Islet of Langerhans (tissue), 1 donor: ENCODE measurements around a stretch of chr6.

GRCh38 chr6:137414963-137416139 lies 78.8 kb downstream of the OLIG3 start:
- RRBS = no CpG with 5 or more reads among the region's 29 CpGs

DNA sequence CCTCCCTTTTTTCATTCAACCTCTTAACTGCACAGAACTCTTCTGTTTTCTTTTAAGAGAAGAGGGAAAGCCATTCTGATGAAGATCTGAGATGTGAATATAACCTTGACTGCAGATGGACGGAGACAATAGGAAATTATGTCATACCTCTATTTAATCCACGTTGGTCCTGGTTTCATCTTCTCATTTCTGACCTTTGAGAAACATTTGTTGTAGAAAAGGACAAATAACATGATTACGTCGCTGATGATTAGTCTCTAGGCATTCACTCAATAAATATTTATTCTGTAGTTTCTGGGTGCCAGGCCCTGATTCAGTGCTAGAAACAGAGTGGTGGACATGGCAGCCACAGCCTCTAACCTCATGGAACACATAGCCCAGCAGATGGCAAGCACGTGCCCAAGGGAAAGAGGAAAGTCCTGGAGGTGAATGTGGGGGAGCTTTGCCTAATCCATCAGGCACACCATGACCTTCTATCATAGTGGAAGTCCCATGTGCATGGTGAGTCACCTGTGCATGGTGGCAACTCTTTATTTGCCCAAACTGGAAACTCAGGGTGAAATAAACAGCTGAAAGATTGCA lies 143.2 kb upstream of the TNFAIP3 start:
- RRBS = no CpG with 5 or more reads among the region's 5 CpGs

DNA sequence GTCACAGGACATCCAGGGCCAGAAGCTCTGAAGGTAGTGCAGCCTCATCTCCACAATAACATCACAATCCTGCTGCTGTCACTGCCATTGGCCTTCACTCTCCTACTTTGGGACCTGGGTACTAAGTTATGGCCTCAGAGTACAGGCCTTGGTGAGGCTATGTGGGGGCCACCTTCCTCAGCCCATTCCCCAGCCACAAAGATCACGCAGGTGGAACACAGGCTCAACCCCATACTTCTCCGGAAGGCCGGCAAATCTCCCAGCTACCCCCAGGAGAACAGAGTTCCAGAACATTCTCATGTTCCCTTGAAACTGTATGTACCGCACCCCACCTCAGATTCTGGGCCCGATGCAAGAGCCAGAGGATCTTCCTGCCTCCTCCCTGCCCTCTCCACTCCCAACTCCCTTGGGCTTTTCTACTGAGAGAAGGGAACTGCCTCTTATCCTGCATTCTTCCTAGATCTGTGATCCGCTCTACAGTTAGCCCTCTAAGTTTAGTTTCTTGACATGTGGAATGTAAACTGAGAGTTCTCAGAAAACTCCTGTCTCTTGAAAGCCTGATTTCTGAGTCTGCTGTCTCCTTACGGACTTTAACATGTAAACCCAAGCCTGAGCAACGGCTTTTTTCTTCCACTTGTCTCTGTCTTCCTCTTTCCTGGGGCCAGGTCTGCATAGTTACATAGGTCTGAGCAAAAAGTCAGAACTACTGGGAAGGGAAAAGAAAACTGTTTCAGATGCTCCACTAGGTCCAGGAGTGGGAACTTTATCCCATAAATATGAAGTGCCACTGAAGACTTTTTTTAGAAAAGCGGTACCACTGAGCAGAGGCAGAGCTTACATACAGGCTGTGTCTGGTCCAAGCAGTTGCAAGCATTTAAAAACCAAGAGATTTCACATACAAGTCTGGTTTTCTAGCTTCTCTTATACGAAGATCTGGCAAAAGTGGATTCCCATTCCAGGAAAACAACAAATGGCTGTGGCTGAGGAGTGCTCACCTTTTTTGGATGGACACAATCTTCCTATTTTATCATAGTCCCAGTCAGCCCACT lies 86.5 kb upstream of the TNFAIP3 start:
- RRBS = no CpG with 5 or more reads among the region's 10 CpGs

GRCh38 chr6:137811162-137811780 lies 55.8 kb upstream of the TNFAIP3 start:
- RRBS = no CpG with 5 or more reads among the region's 11 CpGs

DNA sequence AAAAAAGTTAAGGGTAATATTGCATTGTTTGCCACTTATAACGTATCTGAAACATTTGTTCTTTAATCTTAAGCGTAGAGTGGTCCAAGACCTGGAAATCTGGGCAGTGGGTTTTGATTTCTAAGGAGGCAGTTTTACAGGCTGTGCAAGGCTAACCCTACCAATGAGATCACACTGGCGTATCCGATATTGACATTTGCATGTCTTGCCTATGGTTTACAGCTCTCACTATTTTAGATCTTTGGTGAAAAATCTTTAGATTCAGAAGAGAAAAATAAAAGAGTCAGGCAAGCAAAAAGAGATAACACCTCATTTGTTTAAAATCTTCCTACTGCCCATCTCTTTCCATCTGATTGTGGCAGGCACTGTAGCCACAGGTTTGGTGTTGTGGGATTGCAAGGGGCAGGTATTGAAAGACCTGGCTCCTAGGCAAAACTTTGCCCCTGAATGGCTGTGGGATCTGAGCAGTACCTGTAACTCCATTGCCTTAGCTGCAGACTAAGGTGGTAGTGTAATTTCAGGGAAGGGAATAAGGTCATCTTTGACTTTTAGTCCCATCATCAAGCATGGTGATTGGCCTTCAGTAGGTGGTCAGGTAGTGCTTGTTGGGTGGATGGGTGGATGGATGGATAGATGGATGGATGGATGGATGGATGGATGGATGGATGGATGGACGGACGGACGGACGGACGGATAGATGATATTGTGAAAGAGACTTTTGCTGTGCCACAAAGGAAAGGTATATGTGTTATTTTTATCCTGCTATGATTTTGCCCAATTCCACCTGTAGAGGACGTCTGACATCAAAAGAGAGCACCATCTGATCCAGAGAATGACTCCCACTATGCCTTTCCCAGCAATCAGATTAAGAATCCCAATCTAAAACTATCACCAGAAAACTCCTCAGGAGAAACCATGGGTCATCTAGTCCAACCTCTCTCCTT lies 1.9 kb downstream of the TNFAIP3 start:
- RRBS = no CpG with 5 or more reads among the region's 10 CpGs

DNA sequence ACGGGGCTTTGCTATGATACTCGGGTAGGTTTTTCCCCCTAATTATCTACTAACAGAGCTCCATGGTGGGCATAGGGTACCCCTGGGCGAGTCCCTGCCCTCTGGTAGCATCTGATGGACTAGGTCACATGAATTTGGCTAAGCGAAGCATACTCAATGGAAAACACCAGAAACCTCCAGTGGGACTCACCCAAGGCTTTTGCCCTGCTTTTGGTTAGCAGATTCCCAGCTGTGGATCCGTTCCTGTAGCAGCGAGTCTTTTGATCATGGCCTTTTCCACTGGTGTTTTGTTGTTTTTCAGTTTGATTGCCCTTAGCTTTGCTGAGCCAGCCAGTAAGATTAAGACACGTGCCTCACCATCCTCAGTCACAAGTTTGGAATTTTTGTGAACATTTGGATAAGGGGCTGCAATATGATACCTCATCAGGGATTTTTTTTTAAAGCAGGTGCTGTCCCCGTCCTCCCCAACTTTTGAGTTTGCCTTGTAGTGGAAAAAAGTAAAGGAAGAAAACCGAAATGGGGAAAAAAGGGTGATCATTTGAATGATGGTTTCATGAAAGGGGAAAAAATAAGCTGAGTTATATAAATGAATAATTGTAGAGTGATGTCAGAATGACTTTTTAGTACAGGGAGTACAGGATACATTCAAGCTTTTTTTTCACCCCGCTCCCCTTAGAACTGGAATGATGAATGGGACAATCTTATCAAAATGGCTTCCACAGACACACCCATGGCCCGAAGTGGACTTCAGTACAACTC lies 8.1 kb downstream of the TNFAIP3 start:
- RRBS = no CpG with 5 or more reads among the region's 11 CpGs

GRCh38 chr6:137878299-137879013 lies 11.4 kb downstream of the TNFAIP3 start:
- RRBS = 89% methylated on average over 8 of the region's 20 CpGs

GRCh38 chr6:138227099-138227921 lies 9.0 kb upstream of the PBOV1 start:
- RRBS = no CpG with 5 or more reads among the region's 11 CpGs

GRCh38 chr6:138267885-138268390 lies 49.6 kb upstream of the PBOV1 start:
- RRBS = no CpG with 5 or more reads among the region's 2 CpGs

DNA sequence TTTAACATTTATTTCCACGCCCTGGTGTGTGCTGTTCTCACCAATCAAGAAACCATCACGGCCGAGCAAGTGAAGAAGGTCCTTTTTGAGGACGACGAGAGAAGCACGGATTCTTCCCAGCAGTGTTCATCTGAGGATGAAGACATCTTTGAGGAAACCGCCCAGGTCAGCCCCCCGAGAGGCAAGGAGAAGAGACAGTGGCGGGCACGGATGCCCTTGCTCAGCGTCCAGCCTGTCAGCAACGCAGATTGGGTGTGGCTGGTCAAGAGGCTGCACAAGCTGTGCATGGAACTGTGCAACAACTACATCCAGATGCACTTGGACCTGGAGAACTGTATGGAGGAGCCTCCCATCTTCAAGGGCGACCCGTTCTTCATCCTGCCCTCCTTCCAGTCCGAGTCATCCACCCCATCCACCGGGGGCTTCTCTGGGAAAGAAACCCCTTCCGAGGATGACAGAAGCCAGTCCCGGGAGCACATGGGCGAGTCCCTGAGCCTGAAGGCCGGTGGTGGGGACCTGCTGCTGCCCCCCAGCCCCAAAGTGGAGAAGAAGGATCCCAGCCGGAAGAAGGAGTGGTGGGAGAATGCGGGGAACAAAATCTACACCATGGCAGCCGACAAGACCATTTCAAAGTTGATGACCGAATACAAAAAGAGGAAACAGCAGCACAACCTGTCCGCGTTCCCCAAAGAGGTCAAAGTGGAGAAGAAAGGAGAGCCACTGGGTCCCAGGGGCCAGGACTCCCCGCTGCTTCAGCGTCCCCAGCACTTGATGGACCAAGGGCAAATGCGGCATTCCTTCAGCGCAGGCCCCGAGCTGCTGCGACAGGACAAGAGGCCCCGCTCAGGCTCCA lies 43.2 kb upstream of the SMIM28 start:
- RRBS = 89% methylated on average over 6 of the region's 33 CpGs

GRCh38 chr6:138403160-138403853 lies 716 bp upstream of the HEBP2 start:
- RRBS = 5% methylated on average over 10 of the region's 39 CpGs

DNA sequence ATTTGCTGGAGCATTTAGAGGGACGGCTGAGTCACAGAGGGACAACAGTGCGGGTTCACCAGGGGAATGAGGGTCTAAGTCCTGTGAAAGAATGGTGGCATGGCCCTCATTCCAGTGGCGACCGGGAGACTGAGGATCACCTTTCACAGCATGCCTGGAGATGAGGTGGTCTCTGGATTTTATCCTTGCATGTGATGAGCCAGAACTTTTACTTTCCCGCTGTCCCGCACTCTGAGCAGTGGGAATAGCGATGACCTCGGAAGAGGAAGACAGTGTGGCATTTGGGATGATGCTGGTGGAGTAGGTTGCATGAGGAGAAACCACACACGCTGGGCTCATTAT lies 28.8 kb downstream of the HEBP2 start:
- RRBS = no CpG with 5 or more reads among the region's 9 CpGs

DNA sequence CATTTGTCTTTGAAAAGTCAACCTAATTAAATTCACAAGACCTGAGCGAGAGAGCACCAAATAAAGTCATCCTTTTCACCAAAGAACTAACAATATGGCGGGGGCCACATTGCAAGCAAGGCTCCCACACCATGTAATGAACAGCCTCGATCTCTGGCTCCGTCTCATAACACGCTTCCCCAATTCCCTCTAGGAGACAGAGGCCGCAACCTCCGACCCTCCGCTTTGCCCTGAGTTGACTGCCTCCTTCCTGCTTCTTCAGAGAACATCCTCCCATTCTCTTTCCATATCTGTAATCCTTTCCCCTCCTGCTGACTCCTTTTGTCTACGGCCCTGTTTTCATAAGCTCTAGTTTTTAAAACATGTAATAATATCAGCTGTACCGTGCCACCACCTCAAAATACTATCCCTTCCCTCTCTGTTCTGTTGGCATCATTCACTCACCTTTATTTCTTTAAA lies 13.4 kb downstream of the NHSL1 start:
- RRBS = no CpG with 5 or more reads among the region's 10 CpGs

DNA sequence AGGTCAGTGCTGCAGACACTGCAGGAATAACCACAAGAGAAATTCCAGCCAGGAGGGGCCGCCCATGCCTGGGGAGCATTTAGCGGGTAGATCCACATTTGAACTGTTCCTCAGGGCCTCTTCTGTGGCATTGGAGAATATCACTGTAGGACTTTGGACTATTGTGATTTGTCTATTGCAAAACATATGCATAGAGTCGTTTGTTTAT lies 49.5 kb upstream of the CCDC28A start:
- RRBS = no CpG with 5 or more reads among the region's 3 CpGs

DNA sequence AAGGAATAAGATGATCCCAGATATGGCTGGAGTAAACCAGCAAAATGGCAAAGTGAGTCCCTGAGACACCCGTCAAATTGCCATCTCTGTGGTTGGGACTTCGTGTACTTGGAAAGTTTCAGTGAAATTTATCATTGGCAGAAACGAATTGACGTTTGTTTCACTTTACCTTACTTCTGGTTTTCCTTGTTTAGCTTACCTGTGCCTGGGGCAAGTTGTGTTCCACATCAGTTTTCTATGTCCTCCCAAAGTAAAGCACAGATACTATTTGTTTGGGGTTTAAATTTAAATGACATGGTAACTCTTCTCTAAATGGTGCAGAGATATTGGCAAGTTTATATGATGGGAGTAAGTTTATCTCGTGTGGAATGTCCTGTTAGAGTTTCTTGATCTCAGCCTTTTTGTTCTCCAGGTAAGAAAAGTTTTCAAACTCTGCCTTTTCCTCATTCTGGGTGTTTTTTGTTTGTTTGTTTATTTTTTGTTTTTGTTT lies 56.7 kb downstream of the ECT2L start:
- RRBS = no CpG with 5 or more reads among the region's 5 CpGs

DNA sequence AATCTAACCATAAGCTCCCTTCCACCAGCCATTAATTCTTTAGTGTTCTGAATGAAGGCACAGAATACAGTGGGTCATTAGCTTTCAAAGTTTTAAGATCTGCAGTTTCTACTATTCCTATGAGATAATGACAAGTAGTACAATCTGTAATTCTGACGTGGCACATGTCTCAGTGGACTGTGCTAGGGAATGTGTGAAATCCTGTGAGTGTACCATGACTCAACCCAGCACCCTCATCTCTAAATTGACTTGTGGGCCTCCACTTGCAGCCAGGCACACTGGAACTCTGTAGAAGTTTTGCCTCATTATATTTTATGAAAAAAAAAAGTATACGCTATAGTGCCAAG lies 16.9 kb downstream of the REPS1 start:
- RRBS = no CpG with 5 or more reads among the region's 2 CpGs

- RRBS = no CpG with 5 or more reads among the region's 8 CpGs
Observed at GRCh38 chr6:139030577-139030991, 2.0 kb downstream of the ABRACL start.

GRCh38 chr6:139132744-139133337 lies 2.0 kb upstream of the HECA start:
- RRBS = no CpG with 5 or more reads among the region's 5 CpGs

DNA sequence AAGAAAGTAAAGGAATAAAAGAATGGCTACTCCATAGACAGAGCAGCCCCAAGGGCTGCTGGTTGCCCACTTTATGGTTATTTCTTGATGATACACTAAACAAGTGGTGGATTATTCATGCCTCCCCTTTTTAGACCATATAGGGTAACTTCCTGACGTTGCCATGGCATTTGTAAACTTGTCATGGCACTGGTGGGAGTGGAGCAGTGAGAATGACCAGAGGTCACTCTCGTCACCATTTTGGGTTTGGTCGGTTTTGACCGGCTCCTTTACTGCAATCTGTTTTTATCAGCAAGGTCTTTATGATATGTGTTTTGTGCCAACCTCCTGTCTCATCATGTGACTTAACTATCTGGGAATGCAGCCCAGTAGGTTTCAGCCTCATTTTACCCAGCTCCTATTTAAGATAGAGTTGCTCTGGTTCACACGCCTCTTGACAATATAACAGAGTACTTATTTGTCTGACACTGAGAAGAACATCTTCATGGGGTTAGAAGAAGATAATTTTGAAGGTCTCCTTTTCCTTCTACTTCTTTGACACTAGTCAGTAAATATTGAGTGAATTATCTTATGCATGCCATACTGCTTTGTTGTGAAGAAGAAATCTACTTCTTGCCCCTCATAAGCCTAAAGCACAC lies 22.2 kb downstream of the HECA start:
- RRBS = no CpG with 5 or more reads among the region's 5 CpGs